ENCODE measurements around a stretch of chr12.

DNA sequence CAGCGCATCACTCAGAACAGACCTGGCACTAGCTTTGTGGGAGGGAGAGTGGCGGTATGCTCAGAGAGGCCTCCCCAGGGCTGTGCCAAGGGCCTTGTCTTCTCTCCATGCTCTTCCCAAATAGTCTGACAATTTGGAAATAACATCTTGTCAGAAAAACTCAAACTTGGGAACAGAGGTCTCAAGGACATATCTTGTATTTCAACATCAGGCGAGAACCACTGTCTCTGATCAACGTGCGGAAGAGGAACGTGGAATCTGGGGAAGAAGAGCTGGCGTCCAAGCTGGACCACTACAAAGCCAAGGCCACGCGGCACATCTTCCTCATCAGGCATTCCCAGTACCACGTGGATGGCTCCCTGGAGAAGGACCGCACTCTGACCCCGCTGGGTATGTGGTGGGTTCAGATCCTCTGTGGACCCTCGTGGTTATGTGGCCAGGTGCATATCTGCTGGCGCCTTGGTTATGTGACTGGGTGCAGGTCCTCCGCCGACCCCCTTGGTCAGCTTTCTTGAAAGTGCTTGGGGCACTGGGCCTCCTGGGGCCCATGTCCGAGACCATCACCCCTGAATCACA is 4.1 kb downstream of the PGAM5 start:
- PRO-cap, 2 experiments: no peak in any of the 2 experiments